Jejunum (tissue), 1 donor: ENCODE measurements around a stretch of chr4.

DNA sequence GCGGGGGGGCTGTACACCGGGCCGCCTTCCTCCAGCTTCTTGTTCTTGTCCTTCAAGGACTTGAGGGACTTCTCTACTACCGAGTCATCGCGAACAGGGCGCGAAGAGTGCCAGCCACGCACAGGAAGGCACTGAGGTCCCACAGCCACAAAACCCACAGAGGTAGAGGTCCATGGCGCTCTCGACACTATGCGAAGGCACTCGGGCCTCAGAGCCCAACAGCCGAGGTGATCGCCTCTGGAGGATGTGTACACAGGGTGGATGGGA lies 14.5 kb downstream of the LETM1 start:
- PRO-cap = unidirectional peak, plus-strand start at position 140 of the sequence

DNA sequence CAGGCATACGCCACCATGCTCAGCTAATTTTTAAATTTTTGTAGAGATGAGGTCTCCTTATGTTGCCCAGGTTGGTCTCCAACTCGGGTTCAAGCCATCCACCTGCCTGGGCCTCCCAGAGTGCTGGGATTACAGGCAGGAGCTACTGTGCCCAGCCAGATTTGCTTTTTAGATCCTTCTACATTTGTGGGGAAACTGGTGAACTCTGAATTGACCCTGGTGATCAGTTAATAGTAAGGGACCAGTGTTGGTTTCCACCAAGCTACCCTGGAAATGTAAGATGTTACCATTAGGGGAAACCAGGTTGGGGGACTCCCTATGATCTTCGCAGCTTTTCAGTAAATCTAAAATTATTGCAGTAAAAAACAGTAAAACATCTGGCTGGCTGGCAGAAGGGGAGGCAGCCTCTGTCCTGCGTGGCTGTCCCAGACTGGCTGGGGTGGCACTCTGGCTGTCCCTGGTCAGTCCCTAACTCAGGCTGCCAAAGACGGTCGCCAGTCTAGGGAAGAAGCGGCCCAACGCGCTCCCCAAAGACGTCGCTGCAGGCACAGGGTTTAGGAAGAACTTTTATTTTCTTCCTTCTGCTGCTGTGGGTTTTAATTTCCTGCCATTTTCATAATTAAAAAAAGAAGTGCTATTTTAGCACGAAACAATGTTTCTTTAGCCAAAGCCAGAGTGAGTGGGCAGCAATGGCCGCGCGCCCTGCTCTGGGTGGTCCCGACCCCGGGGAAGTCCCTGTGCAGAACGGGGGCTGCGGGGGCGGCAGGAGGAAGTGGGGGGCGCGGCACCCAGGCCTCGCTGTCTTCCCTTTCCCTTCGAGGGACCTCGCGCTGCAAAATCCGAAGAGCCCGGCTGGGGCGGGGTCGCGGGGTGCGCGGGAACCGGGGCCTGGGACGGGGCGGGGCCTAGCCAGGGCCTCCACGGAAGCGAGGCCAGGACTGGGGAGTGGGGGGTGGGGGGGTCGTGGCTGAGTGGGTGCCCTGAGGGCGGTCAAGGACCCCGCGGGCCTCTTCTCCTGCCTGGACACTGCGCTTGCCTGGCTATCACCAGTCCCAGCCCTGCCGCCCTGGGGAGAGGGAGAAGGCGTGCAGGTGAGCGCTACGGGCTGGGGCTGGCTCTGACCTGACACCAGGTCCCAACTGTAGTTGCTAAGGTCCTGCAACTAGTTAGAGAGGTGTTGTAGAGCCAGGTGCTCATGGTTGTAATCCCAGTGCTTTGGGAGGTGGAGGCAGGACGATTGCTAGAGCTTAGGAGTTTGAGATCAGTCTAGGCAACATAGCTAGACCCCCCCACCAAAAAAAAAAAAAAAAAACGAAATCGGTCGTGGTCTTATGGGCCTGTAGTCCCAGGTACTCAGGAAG lies 6.3 kb upstream of the LETM1 start:
- PRO-cap = no peak

- PRO-cap = no peak
Observed at GRCh38 chr4:1979212-1980334, 29.2 kb downstream of the NELFA start.

DNA sequence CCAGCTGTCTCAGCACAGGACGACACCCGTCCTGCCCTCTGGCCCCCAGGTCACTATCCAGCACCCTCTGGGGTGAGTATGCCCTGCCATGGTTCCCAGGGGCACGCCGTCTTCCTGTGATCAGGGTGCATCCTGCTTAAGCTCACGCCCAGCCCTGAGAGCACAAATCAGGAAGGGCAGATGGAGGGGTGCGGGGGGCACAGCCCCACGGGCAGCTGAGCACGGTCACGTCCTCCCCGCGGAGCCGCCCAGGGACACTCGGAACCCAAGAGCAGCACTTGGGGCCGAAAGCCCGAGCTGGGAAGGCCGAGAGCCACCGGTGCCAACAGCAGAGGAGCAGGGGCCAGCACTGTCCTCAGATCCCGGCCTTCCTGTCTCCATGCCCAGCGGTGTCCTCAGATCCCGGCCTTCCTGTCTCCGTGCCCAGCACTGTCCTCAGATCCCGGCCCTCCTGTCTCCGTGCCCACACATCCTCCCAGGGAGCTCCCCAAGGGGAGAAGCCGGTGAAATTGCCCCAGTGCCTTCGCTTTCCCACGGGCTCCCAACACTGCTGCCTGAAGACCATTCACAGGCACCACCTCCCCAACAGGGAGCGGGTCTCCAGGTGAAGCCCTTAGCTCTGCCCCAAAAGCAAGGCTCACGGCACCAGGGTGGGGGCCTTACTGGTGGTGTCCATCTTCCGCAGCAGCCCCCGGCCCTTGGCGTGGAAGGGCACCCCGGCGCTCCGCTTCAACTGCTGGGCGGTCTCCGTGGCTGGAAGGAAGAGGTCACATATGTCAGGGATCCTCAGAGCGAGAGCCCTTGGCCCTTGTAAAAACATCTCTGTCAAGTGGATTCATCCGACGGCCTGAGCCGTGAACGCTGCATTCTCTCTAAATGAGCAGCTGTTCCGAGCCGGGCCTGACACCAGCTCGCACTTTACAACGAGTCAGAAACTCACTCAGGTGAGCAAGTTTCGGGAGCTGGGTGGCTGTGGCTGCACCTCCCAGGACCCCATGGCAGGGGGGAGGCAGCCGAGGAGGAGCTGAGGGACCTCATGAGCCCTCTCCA lies 21.2 kb downstream of the NELFA start:
- PRO-cap = no peak

DNA sequence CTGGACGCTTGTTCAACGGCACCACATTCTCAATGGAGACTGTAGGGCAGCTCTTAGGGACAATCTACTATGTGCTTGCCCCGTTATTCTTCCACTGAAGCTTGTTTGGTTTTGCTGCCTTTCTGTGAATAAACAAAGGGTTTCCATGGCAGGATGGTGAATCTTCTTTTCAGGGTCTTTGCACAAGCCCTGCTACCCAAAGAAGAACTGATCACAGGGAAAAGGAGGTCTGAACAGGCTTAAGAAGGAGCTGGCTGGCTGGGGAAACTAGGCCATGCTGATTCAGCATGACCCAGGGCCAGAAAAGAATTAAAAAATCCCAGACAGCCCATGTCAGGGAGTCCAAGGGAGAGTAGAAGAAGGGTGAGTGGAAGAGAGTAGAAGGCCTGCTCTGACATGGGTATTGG lies 35.7 kb downstream of the NAT8L start:
- PRO-cap = no peak

GRCh38 chr4:2302745-2303004 lies 40.8 kb upstream of the MXD4 start:
- PRO-cap = no peak

- PRO-cap = no peak
Observed at GRCh38 chr4:2333619-2333929, 71.7 kb upstream of the MXD4 start.

DNA sequence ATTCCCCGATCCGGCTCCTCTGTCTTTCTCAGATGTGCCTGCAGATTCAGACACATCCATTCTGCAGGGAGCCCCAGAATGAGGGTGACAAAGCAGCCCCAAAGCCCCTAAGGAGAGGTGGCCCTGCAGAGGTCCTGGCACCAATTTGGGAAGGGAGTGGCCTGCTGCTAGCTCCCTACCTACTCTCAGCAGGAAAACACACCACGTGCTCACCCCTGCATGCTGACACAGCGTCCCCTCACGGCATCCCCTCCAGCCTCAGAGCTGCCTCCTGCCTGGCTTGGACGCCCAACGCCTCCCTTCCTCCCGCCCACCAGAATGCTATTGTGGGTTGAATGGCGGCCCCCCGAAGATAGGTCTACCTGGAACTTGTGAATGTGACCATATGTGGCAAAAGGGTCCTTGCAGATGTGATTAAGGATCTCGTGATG lies 28.8 kb downstream of the ZFYVE28 start:
- PRO-cap = no peak

- PRO-cap = no peak
Observed at GRCh38 chr4:2432739-2433637, 14.5 kb upstream of the ZFYVE28 start.

GRCh38 chr4:2794152-2795372 lies 1.7 kb downstream of the SH3BP2 start:
- PRO-cap = bidirectional peak, plus-strand start at chr4:2794635, minus-strand start at chr4:2794540

DNA sequence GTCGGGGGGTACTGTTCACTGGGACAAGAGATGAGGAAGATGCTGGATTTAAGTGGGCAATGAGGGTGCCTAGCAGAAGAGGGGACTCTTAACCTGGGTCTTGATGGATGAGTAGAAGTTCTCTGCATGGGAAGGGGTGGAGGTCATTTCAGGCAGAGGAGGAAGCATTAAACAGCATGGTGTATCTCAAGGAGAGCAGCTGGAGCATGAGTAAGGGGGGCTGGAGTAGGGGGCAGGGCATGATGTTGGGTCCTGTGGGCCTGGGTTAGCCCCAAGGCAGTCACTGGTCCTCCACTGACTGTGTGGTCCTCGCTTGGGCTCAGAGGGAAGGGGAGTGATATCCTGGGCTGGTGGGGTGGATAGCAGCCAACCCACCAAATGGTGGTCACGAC lies 24.0 kb upstream of the ADD1 start:
- PRO-cap = no peak

DNA sequence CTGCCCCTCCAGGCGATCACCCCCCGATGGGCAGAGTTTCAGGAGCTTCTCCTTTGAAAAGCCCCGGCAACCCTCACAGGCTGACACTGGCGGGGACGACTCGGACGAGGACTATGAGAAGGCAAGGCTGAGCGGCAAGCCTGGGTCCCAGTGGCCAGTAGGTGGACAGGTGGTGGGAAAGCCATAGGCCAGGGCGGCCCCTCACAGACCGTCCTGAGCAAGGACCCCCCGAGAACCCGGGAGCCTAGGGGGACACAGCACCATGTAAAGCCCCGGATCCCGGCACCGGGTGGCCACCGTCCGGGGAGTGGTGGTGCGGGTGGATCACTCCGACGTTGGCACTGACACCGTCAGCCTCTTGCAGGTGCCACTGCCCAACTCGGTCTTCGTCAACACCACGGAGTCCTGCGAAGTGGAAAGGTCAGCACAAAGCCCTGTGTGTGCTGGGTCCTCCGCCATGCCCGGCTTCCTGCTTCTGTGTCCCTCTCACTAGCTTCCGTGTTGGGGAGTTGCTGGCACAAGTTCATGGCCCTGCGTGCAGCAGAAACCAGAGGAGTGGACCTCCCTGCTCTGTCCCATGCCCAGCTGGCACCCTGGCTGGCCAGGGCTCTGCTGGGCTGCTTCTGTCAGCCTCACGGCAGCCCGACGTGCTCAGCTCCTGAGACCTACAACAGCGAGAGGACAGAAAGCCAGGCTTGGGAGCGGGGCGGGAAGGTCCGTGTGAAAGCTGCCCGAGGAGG lies 11.9 kb upstream of the ADD1 start:
- PRO-cap = no peak

DNA sequence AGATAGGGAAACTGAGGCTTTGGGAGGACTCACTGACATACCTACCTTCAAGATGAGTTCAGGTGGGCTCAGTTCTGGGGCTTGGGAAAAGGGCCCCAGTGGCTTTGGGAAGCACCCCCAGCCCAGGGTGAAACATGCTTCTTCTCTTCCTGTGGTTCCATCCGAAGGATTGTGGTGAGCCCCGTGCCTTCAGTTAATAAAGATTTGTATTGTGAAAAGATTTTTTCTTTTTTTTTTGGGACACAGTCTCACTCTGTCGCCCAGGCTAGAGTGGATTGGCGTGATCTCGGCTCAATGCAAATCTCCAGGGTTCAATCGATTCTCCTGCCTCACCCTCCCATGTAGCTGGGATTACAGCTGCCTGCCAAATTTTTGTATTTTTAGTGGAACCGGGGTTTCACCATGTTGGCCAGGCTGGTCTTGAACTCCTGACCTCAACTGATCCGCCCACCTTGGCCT lies 6.8 kb upstream of the ADD1 start:
- PRO-cap = no peak

GRCh38 chr4:3040346-3040981 lies 34.0 kb upstream of the HTT start:
- PRO-cap = no peak

- PRO-cap = no peak
Observed at GRCh38 chr4:3047543-3048323, 26.7 kb upstream of the HTT start.

DNA sequence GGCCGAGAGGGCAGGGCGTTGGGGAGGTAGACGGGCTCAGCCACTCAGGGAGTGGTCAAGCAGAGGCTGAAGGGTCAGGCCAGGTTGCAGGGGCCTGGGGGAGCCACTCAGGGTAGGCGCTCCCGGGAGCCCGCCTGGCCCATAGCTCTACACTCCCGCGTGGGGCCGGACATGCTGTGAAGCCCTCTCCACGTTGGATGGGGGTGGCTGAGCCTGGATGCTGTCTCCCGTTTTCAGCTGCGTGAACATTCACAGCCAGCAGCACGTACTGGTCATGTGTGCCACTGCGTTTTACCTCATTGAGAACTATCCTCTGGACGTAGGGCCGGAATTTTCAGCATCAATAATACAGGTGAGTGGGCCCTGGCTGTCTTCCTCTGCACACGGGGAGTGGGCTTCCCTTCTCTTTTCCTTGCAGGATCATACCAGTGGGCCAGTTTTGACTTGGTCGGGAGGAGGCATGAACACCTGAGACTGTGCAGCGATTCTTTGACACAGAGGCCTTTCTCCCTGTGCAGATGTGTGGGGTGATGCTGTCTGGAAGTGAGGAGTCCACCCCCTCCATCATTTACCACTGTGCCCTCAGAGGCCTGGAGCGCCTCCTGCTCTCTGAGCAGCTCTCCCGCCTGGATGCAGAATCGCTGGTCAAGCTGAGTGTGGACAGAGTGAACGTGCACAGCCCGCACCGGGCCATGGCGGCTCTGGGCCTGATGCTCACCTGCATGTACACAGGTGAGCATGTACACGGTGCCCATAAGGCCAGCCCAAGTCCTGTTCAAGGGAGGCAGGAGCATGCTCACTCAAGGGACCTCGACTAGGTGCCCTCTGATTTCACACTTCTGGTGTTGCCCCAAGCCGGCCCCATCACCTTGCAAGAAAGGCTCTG lies 13.7 kb upstream of the MSANTD1 start:
- PRO-cap = no peak

- PRO-cap = no peak
Observed at GRCh38 chr4:3243310-3243912, 5.5 kb upstream of the MSANTD1 start.

DNA sequence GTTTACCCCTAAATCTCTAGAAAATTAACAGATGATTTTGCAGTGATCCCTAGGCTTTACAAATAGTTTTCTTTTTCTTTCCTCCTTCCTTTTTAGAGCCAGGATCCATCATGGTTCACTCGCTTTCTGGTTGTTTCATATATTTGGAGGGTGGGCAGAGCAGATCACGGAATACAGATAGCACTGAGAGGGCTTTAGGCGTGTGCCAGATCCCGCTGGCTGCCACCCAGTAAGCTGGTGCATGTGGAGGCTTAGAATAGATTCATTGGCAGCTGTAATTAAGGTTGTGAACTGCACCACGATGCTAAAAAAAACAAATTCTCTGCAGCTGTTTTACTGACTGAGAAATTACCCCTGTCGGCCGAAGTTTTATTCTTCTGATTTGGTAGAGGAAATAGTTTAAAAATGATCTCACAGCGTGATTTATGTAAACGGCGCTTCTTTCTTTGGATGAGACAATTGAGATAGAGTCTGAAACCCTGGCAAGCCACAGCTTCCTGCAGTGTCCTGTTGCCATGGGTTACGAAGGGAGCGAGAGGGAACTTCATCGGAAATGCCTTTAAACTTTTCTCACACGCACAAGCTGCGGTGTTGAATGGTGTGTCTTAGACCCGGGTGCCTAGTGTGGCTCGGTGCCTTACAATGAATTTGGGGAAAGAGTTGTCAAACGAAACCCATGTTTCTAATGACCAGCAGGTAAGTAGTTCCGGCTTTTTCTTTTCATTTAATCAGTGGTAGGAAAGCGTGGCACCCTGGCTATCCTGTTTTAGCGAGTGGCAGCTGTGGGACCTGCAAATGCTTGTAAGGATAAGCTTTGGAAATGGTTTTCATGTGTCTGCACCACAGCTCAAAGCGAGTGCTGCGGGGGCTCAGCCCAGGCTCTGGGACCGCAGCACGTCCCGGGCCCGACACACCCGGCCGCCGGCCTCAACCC lies 71.9 kb upstream of the HGFAC start:
- PRO-cap = no peak

- PRO-cap = bidirectional peak, plus-strand start at chr4:3385166, minus-strand start at chr4:3385071
Observed at GRCh38 chr4:3384817-3385230, 56.9 kb upstream of the HGFAC start.

DNA sequence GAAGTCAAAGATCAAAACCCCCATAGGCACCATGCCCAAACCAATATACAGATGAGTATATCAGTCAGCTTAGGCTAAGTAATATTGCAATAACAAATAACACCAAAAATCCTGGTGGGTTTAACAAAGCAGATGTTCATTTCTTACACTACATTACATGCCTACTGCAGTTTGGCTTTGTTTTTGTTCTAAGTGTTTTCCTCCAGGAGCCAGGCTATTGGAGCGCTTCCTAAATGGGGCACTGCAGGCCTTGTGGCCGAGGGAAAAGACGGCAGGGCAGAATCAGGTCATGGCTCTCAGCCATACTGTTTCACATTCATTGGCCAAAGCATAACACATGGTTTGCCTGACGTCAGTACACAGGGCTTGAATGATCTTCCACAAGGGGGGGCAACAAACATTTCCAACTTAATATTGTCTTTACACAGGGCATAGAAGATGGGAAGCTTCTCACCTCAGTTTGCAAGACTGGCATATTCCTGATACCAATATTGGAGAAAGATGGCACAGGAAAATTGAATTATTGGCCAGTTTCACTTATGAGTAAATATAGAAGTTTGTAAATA lies 42.0 kb upstream of the HGFAC start:
- PRO-cap = no peak